H4 (cell line): Measurements from ENCODE around the gene ANGPTL8.

GRCh38 chr19:10920780-10921514, 7.5 kb downstream of the YIPF2 start:
- RAMPAGE, long total RNA: no peak

DNA sequence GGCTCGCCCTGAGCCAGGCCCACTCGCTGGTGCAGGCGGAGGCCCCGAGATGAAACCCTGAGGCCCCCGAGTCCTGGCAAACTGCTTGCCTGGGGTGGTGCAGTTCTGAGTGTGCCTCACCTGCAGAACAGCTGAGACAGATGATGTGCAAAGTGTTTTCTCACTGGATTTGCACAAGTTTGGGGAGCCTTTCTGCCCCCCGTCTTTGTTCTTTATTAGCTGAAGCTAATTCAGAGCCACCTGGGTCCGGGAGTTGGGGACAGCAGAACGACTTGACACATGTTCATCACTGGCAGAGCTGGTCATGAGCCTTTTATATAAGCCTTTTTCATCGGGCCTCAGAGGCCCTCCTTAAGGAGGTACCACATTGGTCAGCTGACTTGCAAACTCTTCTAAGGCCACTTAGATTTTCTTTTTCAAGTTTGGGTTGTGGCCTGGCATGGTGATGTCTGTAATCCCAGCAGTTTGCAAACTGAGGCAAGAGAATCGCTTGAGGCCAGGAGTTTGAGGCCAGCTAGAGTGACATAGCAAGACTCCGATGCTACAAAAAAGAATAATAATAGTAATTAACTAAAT, 1.1 kb downstream of the TIMM29 start:
- RAMPAGE, long total RNA: no peak

- RAMPAGE, long total RNA: no peak
These were observed 8.0 kb upstream of the SMARCA4 start for GRCh38 chr19:10952637-10953324.

- RAMPAGE, long total RNA: no peak
These were observed 23.8 kb downstream of the SMARCA4 start for GRCh38 chr19:10984560-10985071.

GRCh38 chr19:11044391-11045078, 44.7 kb upstream of the LDLR start:
- RAMPAGE, long total RNA: no peak

DNA sequence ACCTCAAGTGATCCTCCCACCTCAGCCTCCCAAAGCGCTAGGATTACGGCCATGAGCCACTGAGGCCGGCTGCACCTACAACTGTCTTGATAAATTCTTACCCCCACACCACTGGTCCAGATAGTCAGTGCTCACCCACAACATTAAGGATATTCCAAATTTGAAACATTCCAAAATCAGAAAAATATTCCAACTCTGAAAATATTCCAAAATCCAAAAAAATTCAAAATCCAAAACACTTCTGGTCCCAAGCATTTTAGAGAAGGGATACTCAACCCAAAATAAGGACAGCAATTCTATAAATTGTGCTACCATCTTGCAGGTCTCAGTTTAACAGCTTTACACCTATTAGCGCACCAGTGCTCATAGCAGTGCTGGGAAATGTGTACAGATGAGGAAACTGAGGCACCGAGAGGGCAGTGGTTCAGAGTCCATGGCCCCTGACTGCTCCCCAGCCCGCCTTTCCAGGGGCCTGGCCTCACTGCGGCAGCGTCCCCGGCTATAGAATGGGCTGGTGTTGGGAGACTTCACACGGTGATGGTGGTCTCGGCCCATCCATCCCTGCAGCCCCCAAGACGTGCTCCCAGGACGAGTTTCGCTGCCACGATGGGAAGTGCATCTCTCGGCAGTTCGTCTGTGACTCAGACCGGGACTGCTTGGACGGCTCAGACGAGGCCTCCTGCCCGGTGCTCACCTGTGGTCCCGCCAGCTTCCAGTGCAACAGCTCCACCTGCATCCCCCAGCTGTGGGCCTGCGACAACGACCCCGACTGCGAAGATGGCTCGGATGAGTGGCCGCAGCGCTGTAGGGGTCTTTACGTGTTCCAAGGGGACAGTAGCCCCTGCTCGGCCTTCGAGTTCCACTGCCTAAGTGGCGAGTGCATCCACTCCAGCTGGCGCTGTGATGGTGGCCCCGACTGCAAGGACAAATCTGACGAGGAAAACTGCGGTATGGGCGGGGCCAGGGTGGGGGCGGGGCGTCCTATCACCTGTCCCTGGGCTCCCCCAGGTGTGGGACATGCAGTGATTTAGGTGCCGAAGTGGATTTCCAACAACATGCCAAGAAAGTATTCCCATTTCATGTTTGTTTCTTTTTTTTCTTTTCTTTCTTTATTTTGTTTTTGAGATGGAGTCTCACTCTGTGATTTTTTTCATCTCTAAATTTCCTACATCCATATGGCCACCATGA, 15.8 kb downstream of the LDLR start:
- RAMPAGE, long total RNA: no peak

DNA sequence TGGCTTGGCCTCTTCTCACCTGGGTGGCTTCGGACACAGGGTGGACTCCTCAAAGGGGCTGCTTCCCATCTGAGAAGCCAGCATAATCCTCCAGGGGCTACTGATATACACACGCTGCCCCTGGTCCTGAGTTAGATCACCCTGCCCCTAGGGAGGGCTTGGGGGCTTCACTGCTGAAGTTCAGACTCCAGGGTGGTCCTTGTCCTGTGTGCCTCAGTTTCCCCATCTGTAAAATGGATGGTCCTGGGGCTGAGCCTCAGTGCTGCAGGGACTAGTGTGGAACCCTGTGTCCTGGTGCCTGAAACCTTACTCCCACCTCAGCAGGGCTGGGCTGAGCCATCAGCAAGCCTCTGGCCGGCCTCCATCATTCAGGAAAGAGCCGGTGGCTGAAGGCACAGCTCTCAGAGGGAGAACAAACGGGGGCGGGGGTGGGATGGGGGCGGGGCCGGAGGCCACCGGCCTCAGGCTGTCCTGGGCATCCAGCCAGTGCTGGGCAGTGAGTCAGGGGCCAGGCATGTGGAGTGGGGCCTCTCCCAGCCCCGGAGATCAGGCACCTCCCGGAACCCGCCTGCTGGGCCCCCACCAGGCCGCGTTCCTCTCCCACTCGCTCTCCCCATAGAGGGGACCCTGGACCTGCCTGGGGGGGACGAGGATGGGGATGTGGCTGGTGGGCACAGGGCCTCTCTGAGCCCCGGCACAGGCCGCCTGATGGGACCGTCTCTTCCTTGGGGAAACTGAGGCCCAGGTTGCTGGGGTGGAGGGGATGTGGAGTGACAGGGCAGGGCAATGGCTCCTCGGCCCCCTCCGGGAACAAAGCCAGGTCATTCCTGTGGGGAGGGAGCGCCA, 13.1 kb downstream of the SPC24 start:
- RAMPAGE, long total RNA: no peak

- RAMPAGE, long total RNA: no peak
These were observed 7.6 kb downstream of the KANK2 start for GRCh38 chr19:11189651-11190151.

GRCh38 chr19:11216773-11217261, 19.5 kb upstream of the KANK2 start:
- RAMPAGE, long total RNA: no peak

DNA sequence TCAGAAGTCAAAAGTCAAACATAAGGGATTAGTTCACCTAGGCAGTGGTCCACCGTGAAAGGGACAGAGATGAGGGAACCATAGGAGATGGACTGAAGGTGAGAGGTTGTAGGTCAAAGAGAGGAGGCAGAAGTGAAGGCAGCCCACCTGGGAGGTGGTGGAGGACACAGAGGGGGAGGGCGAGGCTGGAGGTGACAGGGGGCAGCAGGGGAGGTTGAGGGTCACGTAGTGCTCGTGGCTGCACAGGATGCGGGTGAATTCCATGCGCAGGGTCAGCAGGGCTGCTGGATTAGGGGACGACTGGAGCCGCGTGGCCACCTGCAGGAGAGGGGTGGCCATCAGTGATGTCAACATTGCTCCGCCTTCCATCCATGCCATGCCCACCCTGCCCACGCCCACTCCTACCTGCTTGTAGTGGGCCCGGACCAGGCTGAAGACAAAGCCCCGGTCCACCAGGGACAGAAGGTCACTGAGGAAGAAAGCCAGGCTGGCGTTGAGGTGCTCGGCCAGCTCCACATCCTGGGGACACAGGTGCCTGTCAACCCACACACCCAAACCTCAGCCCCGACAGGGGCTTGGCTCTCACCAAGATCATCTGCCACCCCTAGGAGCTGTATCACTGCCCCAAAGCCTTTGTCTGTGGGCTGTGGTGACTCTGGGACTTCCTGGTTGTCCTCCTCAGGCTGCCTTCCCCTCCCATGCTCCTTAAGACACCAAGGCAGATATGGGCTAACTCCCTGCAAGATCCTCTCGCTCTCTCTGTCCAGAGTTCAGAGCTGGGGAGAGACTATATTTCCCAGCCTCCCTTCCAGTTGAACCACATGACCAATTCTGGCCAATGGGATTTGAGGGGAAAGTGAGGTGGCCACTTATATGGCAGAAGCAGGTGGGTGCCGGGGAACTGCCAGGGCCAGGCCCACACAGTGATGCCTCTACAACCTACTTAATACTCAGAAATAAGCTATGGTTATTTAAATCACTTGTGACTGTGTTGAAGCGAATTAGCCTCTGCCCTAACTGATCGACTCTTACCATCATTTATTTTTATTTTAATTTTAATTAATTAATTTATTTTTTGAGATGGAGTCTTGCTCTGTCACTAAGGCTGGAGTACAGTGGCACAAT, 16.5 kb upstream of the ANGPTL8 start:
- RAMPAGE, long total RNA: no peak

- RAMPAGE, long total RNA: no peak
These were observed at the start of gene ANGPTL8 for GRCh38 chr19:11239312-11240065. ANGPTL8 (plus strand) TSS chr19:11239619.

GRCh38 chr19:11261521-11261791, 868 bp downstream of the DOCK6 start:
- RAMPAGE, long total RNA: no peak

DNA sequence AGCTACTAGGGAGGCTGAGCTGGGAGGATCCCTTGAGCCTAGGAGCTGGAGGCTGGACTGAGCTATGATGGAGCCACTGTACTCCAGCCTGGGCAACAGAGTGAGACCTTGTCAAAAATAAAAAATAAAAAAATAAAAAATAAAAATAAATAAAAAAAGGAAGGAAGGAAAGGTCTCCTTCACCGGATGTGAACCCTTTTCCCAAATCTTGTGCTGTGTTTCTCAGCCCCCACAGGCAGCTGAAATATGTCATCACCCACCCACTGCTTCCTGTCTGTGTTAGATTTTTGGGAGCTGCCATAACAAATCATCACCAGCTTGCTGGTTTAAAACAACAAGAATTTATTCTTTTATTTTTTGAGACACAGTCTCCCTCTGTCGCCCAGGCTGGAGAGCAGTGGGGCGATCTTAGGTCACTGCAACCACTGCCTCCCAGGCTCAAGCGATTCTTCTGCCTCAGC, 9.5 kb upstream of the TSPAN16 start:
- RAMPAGE, long total RNA: no peak

GRCh38 chr19:11293568-11294212, 2.3 kb upstream of the TSPAN16 start:
- RAMPAGE, long total RNA: no peak

DNA sequence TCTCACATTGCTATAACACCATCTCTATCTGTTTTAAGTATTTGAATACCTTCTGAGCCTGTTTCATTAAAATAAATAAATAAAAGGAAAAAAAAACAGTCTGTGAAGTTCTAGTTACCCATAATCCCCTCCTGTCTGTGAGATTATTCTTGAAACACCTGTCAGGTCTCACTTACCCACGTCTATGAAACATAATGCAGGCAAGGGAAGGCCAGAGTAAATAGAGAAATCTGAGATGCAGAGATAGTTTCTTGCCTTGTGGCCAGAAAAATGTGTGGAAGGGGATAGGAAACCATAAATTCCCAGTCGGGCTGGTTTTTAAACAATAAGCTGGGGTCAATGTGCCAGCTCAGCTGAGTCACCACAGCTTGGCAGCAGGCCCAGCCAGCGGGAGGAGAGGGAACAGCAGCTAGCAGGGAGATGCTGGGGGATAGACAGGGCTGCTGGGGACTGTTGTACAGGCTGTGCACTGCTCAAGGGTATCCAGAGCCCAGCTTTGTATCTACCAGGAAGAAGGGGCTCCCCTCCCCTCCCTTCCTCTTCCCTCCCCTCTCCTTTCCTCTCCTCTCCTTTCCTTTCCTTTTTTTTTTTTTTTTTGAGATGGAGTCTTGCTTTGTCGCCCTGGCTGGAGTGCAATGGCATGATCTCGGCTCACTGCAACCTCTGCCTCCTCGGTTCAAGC, 1.6 kb downstream of the TMEM205 start:
- RAMPAGE, long total RNA: no peak

DNA sequence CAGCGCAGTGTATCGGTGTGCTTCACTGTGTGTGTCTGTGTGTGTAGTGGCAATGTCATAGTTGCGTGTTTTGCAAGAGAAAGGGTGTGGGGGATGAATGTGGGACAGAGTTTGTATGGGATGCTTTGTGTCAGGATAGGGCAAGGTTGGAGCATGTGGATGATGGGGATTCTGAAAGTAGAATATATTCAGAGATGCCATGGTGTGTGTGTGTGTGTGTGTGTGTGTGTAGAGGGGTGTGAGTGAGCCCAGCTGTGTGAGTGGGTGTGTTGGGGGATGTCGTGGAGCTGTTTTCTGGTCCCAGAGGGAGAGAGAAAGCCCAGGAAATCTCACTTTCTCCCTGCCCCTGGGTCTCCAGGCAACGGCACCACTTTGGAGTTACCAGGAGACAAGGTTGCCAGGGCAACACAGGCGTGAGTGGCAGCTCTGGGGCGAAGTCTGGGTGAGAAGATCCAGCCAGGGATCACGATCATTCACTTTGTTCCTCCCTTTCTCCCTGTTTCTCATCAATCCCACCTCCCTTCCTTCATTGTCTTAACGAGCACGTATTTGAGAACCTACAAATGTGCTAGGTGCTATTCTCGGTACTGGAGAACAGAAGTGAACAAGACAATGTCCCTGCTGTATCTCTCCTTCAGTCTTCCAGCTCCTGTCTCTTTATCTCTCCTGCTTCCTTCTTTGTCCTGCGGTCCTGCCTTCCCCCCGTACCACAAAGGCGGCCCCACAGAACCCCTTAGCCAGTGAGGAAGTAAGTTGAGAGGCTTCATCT, 922 bp upstream of the SWSAP1 start:
- RAMPAGE, long total RNA: no peak

- RAMPAGE, long total RNA: no peak
These were observed 647 bp downstream of the EPOR start for GRCh38 chr19:11383366-11383967.

- RAMPAGE, long total RNA: no peak
These were observed 1.5 kb upstream of the ELAVL3 start for GRCh38 chr19:11482183-11482945.

- RAMPAGE, long total RNA: no peak
These were observed 3.0 kb upstream of the CNN1 start for GRCh38 chr19:11535740-11536013.

GRCh38 chr19:11549606-11550447, 9.2 kb downstream of the ELOF1 start:
- RAMPAGE, long total RNA: no peak